HCT116 (cell line): ENCODE data around the gene BRD7.

GRCh38 chr16:48479957-48480382, 94.8 kb upstream of the SIAH1 start:
- RRBS: no CpG with 5 or more reads among the region's 2 CpGs

- RRBS: no CpG with 5 or more reads among the region's 19 CpGs
Observed at GRCh38 chr16:48531269-48532068, 78.5 kb downstream of the N4BP1 start.

GRCh38 chr16:48536851-48537356, 73.1 kb downstream of the N4BP1 start:
- RRBS: 93% methylated on average over 2 of the region's 6 CpGs

DNA sequence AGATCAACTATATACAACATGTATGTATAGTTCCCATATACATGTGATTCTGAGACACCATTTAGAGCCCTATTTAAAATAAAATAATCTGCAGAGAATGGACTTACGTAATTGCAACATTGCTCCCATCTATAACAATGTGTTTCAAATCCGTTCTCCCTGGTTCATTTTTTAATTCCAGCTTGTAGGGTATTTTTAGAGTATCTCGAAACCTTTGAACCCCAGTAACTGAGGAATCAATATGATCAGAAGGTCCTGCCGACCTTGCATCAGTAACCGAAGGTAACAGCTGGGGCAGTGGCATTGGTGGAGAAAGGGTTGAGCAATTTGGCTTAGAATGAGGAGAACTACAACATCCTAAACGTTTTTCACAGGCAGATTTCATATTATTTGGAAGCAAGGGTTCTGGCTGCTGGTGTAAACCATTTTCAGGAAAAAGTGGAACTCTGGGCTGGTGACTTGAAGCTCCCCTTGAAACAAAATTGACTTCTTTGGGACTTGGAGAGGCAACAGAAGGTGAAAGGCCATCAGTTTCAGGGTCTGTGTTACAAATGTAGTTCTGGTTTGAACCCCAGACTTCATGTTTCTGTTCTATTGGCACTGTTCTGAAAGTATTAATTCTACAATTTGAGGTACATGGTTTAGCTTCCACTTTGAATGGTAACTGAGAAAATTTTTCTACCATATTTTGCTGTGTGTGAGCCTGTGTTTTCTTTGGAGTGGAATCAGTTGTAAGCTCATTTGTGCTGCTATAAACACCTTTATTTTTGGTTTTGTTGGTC, 49.1 kb downstream of the N4BP1 start:
- RRBS: no CpG with 5 or more reads among the region's 6 CpGs

GRCh38 chr16:48561535-48562200, 48.3 kb downstream of the N4BP1 start:
- RRBS: no CpG with 5 or more reads among the region's 3 CpGs

- RRBS: no CpG with 5 or more reads among the region's 2 CpGs
Observed at GRCh38 chr16:49132701-49133032, 149.0 kb downstream of the CBLN1 start.

DNA sequence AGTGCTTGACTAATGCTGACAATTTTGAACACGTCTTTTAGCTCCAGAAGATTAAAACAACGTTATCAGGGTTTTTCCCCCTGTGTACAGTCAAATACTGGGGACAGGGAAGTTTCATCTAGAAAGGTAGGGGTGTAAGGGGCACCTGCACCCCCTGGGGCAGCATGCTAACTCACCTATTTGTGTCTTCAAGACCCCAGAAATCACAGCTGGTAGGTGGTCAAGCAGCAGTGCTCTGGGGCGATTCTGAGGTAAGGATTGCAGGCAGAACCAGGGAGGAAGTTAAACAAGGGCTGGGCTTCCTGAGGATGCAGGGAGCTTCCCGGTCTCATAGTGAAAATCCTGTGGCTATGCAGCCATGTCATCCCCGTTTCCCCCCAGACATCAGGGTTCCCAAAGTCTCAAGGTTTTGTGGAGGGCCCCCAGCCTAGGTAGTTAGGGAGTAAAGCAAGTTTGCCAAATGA, 78.4 kb downstream of the C16orf78 start:
- RRBS: no CpG with 5 or more reads among the region's 5 CpGs

- RRBS: no CpG with 5 or more reads among the region's 11 CpGs
Observed at GRCh38 chr16:49620178-49620836, 235.6 kb downstream of the ZNF423 start.

GRCh38 chr16:49635597-49636349, 220.1 kb downstream of the ZNF423 start:
- RRBS: 87% methylated on average over 4 of the region's 44 CpGs

DNA sequence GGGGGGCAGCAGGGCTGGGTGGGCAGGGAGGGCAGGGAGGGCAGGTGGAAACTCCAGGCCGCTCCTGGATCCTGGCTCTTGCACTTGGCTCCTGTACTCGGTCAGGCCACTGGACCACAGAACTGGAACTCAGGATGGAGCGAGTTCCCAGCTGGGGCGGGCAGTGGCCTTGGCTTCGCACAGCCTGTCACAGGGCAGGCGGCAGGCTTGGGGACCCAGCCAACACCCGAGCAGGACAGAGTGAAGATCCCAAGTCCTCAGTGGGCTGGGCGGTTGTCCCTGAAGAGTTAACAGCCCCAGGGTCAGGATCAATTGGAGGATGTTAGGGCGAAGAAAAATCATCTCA, 22.1 kb downstream of the ZNF423 start:
- RRBS: no CpG with 5 or more reads among the region's 9 CpGs

DNA sequence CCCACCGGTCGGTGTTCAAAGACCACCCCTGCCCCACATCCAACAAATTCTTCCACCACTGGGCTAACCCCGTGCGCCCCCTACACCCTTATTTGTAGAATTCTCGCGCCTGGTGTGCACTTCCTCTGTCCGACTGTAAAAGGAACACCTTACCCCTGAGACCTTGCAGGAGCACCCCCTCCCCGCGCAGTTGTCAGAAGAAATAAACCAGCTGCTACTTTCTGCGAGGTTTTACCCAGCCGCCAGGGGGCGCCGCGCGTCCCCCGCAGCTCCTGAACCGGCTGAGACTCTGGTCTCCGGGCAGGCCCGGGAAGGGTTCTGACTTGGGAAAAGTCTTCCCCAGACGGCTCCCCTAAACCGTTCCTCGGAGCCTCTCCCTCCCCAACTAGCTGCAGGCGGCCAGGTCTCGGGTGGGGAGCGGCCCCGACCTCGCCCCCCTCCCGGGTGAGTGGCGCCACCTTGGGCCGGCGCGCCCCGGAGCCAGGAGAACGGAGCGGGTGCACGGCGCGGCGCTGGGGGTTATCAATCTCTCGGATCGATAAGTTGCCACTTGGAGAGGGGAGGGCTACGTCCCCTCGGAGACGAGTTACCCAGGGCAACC, 1.8 kb upstream of the ZNF423 start:
- RRBS: no CpG with 5 or more reads among the region's 44 CpGs

GRCh38 chr16:50153324-50153789, 251 bp downstream of the TENT4B start:
- RRBS: under 1% methylated on average over 11 of the region's 61 CpGs

DNA sequence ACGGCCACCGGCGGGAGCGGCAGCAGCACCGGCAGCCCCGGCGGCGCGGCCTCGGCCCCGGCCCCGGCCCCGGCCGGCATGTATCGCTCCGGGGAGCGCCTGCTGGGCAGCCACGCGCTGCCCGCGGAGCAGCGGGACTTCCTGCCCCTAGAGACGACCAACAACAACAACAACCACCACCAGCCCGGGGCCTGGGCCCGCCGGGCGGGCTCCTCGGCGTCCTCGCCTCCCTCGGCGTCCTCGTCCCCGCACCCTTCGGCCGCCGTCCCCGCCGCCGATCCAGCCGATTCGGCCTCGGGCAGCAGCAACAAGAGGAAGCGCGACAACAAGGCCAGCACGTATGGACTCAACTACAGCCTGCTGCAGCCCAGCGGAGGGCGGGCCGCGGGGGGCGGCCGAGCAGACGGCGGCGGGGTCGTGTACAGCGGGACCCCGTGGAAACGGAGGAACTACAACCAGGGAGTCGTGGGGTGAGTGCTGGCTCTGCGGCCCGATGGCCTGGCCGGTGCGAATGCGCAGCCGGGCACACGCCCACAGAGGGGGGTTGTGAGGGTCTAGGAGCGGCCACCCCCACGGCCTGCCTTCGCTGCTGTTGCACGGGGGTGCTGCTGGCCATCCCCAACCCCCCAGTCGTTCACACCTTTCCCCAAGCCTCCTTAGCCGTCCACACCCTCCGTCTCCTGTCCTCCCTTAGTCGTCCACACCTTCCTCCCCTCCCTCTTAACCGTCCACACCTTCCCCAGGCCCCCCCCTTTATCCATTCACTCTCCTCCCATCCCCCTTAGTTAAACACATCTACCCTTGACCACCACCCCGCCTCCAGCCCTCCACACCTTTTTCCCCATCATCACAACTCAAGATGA, 915 bp downstream of the TENT4B start:
- RRBS: under 1% methylated on average over 7 of the region's 77 CpGs

GRCh38 chr16:50314006-50315191, 48.0 kb downstream of the ADCY7 start:
- RRBS: no CpG with 5 or more reads among the region's 28 CpGs

GRCh38 chr16:50338825-50339395, 29.9 kb downstream of the BRD7 start:
- RRBS: no CpG with 5 or more reads among the region's 8 CpGs

- RRBS: under 1% methylated on average over 33 of the region's 90 CpGs
Observed at GRCh38 chr16:50368564-50369233, at the start of gene BRD7. BRD7 (minus strand) TSS chr16:50368988.

DNA sequence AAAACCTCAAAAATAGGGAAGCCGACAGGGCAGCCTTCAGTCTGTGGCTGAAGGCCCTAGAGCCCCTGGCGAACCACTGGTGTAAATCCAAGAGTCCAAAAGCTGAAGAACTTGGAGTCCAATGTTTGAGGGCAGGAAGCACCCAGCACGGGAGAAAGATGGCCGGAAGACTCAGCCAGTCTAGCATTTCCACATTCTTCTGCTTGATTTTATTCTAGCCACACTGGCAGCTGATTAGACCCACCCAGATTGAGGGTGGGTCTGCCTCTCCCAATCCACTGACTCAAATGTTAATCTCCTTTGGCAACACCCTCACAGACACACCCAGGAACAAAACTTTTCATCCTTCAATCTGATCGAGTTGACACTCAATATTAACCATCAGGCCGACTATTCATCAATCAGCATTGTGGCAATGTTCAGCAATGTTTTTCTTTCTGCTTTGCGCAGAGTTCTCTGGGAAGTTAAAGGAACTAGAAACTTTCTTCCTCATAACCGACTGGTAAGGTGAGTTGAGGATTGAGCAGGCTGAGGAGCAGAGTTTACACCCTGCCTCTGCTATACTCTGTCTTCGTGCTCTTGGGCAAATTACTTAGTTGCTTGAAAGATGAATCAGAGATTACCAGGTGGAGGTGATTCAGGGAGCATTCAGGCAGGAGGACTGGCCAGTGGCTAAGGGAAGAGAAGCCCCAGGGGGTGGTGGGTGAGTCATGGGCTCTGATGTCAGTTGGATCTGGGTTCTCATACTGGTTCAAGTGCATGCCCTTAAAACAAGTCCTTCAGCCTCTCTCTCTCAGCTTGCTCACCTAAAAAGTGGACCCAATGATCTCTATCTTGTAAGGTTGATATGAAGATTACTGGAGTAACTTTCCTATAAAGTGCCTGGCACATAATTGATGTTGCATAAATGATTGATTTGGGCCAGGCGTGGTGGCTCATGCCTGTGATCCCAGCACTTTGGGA, 28.2 kb upstream of the BRD7 start:
- RRBS: no CpG with 5 or more reads among the region's 10 CpGs

- RRBS: no CpG with 5 or more reads among the region's 11 CpGs
Observed at GRCh38 chr16:50593715-50594746, 45.8 kb downstream of the NKD1 start.

- RRBS: no CpG with 5 or more reads among the region's 4 CpGs
Observed at GRCh38 chr16:50678444-50678937, 2.6 kb downstream of the SNX20 start.

DNA sequence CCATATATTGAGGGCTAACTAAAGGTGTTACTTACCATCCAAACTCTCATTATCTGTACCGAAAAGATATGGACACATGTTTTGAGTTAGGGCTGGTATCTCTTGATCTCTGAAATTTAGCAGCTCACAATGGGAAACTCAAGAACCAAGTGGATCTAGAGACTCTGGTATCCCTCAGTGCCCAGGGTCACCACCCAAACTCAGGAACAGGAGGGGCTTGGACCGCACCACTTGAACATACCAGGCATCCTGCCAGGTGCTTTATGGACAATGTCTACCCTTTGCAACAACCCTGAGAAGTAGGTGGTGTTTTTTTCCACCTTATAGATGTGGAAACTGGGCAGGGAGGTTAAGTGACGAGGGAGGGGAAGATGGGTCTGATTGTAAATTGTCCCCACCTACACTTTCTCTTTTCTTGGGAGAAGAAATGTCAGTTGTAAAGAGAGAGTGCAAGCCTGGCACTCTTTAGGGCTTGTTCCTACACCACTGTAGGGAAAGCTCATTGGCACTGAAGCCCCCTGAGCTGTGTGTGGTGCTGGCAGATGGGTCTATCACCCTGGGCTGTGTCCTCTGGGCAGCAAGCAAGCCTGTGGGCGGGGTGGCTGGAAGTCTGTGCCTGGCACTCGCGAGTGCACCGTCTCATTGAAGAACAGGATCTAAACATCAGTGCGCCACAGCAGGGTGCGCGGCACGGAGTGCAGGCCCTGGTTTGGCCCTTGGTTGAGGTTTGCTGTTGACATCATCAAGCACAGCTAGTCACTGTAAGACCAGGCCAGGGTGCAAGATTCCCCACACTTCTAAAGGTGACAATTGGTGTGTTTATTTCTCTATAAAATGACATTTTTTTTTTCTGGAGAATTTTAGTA, 15.0 kb downstream of the NOD2 start:
- RRBS: no CpG with 5 or more reads among the region's 11 CpGs